CMK (cell line): ENCODE measurements around a stretch of chr22.

- RRBS, result 74% methylated on average over 15 of the region's 55 CpGs
Measured at GRCh38 chr22:45007618-45008189, 2.1 kb downstream of the PHF21B start.

DNA sequence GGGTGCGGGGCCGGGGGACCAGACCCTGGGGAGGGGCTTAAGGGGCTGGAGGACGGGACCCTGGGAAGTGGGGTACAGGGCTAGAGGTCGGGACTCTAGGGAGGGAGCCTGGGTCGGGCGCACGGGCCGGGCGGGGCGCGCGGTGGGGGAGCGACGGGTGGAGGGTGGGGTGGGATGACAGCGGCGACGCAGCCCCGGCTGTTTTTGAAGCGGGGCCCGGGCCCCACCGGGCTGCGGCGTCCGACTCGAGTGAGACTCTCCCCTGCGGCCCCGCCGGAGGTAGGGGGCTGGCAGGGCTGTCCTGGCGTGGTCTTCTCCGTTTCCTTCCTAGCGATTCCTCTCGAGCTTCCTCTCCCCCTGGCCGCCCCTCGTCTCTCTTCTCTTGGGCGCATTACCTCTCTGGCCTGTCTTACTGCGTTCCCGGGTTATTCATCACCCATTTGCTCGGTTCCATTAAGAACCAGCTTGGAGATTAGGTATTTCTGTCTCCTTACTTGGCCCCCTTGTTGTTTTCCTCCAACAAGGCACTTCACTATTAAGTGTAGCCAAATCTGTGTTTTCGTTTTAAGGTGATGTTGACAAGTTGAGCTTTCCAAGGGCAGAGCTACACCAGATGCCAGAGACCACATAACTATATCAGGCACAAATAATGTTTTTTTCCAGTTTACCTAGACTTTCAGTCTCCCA is 898 bp downstream of the NUP50 start:
- RRBS, result 2% methylated on average over 23 of the region's 39 CpGs

DNA sequence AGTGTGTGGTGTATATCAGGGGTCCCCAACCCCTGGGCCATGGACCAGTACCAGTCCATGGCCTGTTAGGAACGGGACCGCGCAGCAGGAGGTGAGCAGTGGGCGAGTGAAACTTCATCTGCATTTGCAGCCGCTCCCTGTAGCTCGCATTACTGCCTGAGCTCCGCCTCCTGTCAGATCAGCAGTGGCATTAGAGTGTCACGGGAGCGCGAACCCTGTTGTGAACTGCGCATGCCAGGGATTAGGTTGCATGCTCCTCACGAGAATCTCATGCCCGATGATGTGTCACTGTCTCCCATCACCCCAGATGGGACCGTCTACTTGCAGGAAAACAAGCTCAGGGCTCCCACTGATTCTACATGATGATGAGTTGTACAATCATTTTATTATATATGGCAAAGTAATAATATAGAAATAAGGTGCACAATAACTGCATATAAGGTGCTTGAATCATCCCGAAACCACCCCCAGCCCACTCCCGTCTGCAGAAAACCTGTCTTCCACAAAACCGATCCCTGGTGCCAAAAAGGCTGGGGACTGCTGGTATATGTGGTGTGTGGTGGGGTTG is 6.0 kb downstream of the UPK3A start:
- RRBS, result no CpG with 5 or more reads among the region's 17 CpGs

- RRBS, result no CpG with 5 or more reads among the region's 15 CpGs
Measured at GRCh38 chr22:45460042-45460784, 42.5 kb upstream of the FBLN1 start.

DNA sequence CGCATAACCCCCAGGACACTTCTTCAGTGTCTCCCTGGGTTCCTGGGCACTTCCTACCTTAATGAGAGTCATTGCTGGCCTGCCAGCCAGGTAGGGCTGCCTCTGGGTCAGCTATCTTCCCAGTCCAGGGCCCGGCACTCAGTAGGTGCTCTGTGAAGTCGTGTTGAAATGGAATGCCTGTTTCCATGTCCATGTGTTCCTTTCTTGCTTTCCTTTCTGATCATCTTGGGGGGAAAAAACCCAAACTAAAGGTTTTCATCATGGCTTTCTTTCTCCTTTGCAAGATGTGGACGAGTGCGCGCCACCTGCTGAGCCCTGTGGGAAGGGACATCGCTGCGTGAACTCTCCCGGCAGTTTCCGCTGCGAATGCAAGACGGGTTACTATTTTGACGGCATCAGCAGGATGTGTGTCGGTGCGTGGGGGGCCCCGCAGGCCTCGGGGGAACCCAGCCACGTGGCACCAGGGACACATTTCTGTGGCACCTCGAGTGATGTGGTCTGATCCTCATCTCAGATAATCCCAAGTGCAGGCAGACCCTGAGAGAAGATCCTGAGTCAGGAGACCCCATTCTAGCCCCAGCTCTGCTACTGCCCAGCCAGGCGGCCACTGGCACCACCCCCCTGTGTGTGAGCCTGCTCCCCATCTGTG is 39.3 kb downstream of the FBLN1 start:
- RRBS, result no CpG with 5 or more reads among the region's 20 CpGs

- RRBS, result no CpG with 5 or more reads among the region's 14 CpGs
Measured at GRCh38 chr22:45555035-45555527, 52.4 kb downstream of the FBLN1 start.

DNA sequence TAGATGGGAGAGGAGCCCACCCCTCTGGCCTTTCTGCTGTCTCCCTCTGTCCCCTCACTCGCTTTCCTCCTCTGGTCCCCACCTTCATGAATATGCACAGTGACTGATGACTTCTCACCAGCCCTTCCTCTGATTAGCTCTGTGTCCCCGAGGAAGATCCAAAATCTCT is 73.8 kb downstream of the FBLN1 start:
- RRBS, result no CpG with 5 or more reads among the region's 2 CpGs

GRCh38 chr22:45740294-45740662 is 68.6 kb downstream of the ATXN10 start:
- RRBS, result no CpG with 5 or more reads among the region's 3 CpGs

DNA sequence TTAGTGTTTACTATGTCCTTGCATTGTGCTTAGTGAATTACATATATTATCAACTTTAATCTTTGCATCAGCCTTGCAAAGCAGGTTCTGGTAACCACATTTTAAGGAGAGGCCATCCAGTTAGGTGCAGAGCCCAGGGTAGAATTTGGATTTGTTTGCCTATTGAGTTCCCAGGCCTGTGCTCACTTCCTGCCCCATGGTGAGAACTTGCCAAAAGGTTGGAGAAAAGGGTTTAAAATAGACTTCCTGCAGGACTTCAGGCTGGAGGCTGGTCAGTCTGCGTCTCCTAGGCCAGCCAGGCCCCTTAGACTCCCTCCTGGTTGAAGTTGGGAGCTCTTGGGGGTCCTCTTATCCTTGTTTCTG is 72.1 kb downstream of the ATXN10 start:
- RRBS, result no CpG with 5 or more reads among the region's 1 CpG

GRCh38 chr22:46038455-46038978 is 61.6 kb upstream of the WNT7B start:
- RRBS, result no CpG with 5 or more reads among the region's 14 CpGs

DNA sequence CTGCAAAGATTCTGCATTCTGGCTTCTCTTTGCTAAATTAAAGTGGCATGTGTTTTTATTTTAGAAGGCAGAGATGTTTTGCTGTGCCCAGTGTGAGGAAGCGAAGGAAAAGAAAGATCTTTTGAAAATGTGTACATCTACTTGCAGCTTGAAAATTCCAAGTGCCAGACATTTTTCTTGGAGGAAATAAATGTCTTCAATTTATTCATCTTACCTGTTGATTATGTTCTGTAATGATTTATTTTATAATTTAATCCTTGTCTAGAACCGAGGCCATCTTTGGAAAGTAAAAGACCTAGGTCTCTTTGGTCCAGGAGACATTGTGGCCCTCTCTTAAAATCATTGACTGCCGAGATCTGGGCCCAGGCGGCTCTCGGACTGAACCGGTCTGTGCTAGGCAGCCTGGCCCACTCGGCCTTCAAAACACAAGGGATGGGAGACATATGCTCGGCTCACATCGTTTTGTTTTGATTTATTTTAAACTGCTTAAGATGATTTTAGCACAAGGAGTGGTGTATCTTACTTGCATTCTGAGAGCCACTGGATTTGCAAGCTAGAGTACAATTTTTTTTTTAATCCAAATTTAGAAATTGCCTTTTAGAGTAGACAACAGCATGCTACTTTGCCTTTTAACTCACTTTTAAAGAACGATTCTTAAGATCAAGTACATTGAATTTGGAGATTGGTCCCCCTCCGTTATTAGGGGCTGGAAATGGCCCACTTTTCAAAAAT is 80.2 kb upstream of the WNT7B start:
- RRBS, result no CpG with 5 or more reads among the region's 11 CpGs

DNA sequence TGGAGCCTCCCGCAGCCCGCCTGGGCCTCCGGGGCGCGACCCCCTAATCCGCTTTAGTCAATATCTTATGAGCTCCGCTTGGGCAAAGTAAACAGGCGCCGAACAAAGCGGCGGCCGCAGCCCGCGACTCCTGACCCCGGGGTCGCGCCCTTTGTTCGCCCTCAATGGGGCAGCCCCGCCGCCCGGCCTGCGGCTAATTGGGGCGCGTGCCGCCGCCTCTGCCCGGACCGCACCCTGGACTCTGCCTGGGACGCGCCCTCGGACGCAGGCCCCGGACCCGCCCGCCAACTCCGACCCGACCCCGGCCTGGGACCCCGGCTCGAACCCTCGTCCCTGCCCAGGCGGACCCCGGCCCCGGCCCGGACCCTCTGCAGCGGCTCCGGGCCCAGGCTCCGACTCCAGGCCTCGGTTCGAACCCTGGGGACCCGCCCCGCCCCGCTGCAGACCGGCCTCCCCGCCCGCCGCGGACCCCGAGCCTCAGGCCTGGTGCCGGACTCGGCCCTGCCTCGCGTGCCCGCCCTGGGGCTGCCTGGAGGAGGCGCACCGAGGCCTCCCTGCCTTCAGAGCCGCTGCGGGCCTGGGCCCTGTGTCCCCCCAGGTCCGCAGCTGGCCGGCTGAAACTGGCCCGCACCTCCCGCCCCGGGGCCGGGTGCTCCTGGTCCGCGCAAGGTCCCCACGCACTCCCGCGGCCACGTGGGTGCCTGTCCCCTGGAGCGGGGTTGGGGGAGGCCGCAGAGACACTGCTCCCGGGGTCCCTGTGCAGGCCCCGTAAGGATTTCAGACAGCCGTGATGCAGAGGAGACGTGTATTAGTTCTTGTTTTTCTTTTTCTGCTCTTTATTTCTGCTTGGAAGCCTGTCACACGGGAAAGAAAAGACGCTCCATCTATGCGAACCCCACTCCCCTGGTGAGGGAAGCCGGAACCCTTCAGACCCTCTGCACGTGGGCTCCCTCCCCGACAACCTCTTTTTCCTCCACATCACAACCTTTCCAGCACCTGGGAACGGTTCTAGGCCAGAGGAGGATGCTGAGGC is 84.8 kb upstream of the WNT7B start:
- RRBS, result 91% methylated on average over 46 of the region's 93 CpGs

DNA sequence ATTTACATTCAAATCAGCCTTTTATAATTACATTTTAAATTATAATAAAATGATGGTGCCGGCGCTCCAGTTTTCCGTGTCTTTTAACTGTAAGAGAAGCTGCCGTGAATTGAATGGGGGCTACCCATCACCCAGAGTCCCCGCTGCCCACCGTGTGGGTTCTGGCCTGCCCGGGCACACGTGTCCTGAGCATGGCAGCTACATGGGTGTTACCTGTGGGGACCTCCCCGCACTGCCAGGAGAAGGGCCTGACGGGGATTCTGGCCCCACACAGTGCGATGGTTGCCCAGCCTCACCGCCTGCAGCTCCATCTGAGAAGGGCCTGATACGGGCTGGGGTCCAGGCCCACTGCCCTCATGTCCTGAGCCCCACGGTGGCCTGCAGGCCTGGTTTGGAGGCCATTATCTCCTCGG is 72.2 kb upstream of the PPARA start:
- RRBS, result 88% methylated on average over 6 of the region's 15 CpGs

DNA sequence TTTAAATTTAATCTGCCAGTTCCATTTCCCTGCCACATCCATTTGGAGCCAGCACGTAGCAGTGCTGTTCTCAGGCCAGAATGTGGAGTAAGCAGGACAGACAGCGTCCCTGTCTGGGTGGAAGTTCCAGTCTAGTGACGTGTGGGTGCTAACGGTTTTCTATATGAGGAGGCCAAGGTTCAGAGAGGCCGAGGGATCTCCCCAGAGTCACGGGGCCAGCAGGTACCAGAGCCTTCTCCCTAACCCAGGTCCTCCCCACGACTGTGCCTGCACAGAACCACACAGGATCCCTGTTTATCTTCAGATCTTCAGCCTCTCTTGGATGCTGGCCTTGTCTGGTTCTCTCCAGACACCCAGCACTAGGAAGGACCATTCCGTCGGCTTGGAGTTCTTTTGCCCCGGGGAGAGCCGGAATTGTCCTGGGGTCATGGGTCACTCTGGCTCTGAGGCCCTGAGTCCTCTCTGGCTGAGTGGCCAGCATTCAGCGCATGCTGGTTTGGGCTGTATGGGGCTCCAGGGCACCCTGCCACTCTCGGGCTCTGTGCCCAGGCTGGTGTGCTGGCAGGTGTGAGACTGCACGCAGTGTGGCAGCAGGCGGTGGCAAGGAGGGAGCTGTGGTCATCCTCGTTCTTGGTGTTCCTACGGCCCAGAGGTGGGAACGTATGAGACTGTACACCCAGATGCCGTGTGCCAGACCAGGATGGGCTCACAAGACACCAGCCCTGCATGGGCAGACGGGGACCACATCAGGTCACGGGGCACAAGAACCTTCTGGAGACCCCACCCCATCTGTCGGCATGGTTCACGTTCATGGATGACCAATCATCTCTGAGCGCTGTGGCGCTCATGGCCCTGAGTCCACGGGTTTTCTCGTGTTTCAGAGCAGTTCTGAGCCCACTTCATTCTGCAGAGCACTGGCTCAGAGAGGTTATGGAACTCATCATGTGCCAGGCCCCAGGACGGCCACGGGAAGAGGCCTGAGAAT is 63.4 kb upstream of the PPARA start:
- RRBS, result no CpG with 5 or more reads among the region's 29 CpGs

- RRBS, result no CpG with 5 or more reads among the region's 18 CpGs
Measured at GRCh38 chr22:46103107-46103698, 47.1 kb upstream of the PPARA start.

GRCh38 chr22:46104051-46105208 is 45.9 kb upstream of the PPARA start:
- RRBS, result 89% methylated on average over 31 of the region's 49 CpGs

DNA sequence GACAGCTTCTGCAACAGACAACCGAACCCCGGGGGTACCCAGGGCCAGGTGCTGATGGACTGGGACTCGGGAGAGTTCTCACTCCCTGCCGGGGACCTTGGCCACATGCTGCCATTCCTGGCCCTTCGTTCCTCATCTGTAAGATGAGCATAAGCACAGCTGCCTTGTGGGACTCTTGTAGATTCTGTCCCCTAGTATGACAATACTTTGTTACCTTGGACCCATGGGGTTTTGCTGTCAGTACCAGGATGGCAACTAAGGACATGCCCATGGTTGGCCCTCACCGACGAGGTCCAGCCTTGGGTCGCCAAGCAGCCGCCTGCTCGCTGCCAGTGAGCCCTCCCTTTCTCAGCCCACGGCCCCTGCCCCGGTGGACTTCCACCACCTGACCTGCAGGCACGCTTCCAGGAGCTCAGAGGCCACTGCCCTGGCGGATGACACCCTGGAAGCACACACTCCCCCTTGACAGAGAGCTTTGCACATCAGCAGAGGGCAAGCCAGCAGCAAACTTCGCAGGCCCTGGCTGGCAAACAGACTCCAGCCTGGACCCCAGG is 3.0 kb upstream of the PPARA start:
- RRBS, result 87% methylated on average over 3 of the region's 15 CpGs

- RRBS, result no CpG with 5 or more reads among the region's 19 CpGs
Measured at GRCh38 chr22:46163240-46163962, 13.1 kb downstream of the PPARA start.

- RRBS, result 95% methylated on average over 1 of the region's 12 CpGs
Measured at GRCh38 chr22:46171948-46172562, 21.7 kb downstream of the PPARA start.

- RRBS, result no CpG with 5 or more reads among the region's 20 CpGs
Measured at GRCh38 chr22:46195493-46196231, 45.3 kb downstream of the PPARA start.